OCI-LY7 (cell line): ENCODE measurements around the genes CASP8 and TMEM237.

- PRO-cap: no peak
- RAMPAGE, long total RNA: no peak
Measured at GRCh38 chr2:200633061-200633508, 47.3 kb downstream of the AOX1 start.

- PRO-cap: no peak
- RAMPAGE, long total RNA: no peak
Measured at GRCh38 chr2:200766146-200766513, 45.6 kb upstream of the BZW1 start.

- PRO-cap: unidirectional peak, plus-strand start at chr2:200775584
- RAMPAGE, long total RNA: no peak
Measured at GRCh38 chr2:200775456-200775764, 36.3 kb upstream of the BZW1 start.

DNA sequence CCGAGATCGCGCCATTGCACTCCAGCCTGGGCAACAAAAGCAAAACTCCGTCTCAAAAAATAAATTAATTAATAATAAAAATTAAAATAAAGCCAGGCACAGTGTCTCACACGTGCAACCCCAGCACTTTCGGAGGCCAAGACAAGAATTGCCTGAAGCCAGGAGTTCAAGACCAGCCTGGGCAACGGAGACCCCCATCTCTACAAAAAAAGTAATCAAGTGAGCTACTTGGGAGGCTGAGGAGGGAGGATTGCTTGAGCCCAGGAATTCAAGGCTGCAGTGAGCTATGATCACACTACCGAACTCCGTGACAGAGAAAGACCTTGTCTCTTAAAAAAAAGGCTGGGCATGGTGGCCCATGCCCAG, 18.9 kb downstream of the BZW1 start:
- PRO-cap: no peak
- RAMPAGE, long total RNA: no peak

- PRO-cap: no peak
- RAMPAGE, long total RNA: no peak
Measured at GRCh38 chr2:201138780-201139451, 23.0 kb downstream of the CFLAR start.

- PRO-cap: no peak
- RAMPAGE, long total RNA: no peak
Measured at GRCh38 chr2:201159817-201160087, 23.2 kb upstream of the CASP10 start.

- PRO-cap: no peak
- RAMPAGE, long total RNA: no peak
Measured at GRCh38 chr2:201212150-201212579, 29.2 kb downstream of the CASP10 start.

DNA sequence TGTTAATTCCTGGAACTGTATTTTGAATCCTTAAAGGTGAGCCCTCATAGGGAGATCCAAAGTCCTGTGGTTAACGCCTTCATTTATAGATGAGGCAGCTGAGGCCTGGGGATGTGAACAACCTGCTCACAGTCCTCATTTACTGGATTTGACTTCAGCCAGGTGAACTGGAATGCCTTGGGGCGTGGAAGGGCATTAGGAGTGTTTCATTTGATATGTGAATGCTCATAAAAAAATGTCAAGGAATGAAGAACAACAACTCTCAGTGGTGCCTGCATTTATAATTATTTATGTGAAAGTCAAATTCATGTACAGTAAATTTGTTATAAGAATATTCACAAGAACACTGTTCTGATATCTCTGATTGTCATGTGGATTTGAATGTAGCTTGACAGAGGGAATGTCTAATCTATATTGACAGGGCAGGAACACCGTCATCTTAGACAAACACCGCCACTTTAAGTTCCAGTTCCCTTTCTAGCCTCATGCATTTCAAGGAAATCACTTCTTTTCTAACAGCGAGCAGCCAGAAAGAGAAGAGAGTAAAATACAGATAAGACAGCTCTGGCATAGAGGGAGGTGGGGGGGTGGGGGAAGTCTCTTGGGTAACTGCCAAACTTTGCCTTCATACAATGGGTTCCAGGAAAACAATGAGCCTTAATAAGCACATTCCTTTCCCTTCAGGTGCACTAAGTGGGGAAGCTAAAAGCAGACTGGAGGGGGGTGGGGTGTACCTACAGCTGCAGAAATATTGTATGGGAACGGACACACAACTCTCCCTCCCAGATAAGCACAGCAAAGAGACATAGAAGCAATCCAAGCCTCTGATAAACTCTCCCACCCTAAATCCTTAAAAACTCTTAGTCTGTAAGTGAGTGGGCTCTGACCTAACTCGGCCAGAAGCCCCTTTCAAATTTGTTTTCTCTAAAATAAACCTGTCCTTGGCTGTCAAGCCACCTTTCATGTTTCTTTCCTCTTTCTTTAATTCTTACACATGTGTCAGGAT, 37.1 kb downstream of the CASP10 start:
- PRO-cap: no peak
- RAMPAGE, long total RNA: no peak

- PRO-cap: bidirectional peak, plus-strand start at chr2:201260563, minus-strand start at chr2:201260445
- RAMPAGE, long total RNA: no peak
Measured at GRCh38 chr2:201260337-201260897, at the start of gene CASP8. CASP8 (plus strand) TSS chr2:201260536.

DNA sequence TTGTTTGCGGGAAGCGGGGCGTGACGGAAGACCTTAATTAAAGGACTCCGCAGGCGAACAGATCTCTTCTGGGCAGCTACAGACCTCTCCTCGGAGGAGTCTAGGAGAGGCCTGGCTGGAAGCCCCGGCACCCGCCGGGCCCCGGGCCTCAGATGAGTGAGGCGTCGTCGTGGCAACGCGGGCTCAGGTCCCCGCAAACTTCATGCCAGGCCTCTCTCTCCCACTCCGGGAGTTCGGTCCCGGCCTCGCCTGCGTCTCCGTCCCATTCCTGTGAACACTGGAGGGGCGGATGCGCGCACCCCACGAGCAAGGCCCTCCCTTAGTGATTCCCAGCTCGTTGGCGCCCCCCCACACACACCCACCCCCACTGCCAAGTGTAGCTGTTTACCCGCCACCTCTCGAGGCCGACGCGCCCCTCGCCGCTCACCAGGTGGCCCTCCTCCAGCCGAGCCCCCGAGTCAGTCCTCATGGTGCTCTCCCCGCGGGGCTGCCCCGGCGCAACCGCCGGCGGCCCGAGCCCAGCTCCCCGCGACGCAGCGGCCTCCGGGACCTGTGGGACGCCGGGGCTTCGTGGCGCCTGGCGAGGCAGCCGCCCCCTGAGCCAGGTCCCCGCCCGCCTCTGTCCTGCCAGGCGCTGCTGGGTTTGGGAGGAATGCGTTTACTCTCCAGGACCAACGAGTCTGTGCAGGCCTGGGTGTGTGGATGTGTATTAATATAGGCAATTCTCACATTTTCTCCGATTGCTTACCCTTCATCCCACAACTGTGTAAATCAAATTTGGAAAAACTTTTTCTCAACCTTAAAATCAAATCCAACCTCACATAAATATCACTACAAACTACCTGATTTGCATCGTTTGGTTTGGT, at the start of gene TMEM237:
TSS of gene TMEM237 (minus strand) at position 572 of the 866 bp plus-strand sequence.
- PRO-cap: bidirectional peak, plus-strand start at position 458 of the sequence, minus-strand start at position 279 of the sequence; unidirectional peak, minus-strand start at position 621 of the sequence
- RAMPAGE, long total RNA: no peak

DNA sequence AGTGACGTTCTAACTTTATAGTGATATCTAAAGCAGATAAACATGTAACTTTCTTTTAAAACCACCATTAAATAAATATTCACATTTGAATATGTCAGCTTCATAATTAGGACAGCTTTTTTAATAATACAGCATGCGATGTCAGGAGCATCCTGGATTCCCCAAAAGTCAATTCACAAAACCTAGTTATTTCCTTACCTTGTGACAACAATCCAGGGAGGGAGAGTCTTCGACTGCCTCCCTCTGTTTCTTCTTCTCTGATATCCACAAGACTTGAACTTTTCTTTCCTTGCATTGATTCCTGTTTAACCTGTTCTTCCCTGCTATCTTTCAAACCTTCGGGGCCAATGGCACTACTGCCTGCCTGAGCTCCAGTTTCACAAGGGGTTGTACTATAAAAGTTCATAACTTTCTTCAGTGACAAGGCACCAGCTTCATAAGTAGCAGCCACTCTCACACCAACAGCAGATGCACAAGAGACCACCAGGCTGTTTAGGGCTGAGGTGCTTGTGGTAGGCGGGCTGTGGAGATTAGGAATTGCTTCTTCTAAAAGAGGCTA, 23.4 kb downstream of the ALS2 start:
- PRO-cap: no peak
- RAMPAGE, long total RNA: no peak

- PRO-cap: no peak
- RAMPAGE, long total RNA: no peak
Measured at GRCh38 chr2:201758174-201758621, 22.5 kb downstream of the ALS2 start.

- PRO-cap: no peak
- RAMPAGE, long total RNA: no peak
Measured at GRCh38 chr2:201972592-201973436, 60.8 kb upstream of the FZD7 start.

GRCh38 chr2:201976535-201976992, 57.1 kb upstream of the FZD7 start:
- PRO-cap: no peak
- RAMPAGE, long total RNA: no peak

- PRO-cap: no peak
- RAMPAGE, long total RNA: no peak
Measured at GRCh38 chr2:201985002-201985903, 48.4 kb upstream of the FZD7 start.

- PRO-cap: bidirectional peak, plus-strand start at chr2:202377377, minus-strand start at chr2:202377023
- RAMPAGE, long total RNA: no peak
Measured at GRCh38 chr2:202377168-202377778, 1.1 kb downstream of the BMPR2 start.

GRCh38 chr2:202555925-202556687, 78.7 kb upstream of the FAM117B start:
- PRO-cap: no peak
- RAMPAGE, long total RNA: no peak

DNA sequence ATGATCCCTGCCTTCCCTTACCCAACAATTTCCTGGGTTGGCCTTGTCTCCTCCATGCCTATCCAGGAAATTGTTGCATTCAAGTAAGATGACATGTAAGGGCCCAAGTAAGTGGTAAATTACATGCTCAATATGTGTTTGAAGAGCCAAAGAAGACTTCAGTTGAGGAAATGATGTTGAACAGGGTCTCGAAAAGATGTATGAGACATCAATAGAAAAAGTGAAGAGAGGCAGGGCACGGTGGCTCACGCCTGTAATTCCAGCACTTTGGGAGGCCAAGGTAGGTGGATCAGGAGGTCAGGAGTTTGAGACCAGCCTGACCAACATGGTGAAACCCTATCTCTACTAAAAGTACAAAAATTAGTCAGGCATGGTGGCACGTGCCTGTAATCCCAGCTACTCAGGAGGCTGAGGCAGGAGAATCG, 65.1 kb upstream of the FAM117B start:
- PRO-cap: no peak
- RAMPAGE, long total RNA: no peak

- PRO-cap: no peak
- RAMPAGE, long total RNA: no peak
Measured at GRCh38 chr2:202600097-202600546, 34.6 kb upstream of the FAM117B start.

DNA sequence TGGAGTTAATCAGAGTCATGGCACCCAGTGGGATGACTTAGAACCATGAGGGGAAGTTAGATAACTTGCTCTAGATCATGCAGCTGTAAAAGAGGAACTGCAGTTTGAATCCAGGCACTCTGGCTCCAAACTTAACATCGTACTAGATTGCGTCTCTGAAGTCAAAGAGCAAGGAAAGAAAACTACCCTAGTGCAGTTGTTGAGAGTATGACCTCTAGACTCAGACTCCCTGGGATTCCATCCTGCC, 26.3 kb upstream of the FAM117B start:
- PRO-cap: no peak
- RAMPAGE, long total RNA: no peak